Metastatic Breast Carcinoma in the Ovary (tissue), 3 donors: Measurements from ENCODE around the genes TCHH, LCE3C, LCE2C and SMCP.

DNA sequence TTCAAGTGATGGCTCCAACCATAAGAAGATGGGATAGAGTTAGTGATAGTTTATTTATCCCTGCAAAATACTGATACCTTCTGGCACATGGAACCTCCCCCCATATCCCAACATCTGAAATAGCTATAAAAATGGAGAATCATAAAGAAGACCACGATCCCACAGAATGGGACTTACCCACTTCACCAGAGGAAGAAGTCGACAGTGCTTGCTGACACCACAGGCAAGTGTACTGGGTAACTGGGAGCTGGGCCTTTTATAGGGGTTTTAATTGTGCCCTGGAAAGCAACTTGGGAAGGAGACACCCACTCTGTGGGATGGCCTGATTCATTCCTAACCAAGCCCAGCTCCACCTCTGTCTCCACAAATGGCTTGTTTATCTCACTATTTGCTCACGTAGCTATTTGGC lies at the start of gene TCHH:
TCHH (minus strand) TSS at position 231 of the 409 bp plus-strand sequence.
- PRO-cap, 3 experiments, result no peak in any of the 3 experiments

GRCh38 chr1:152599869-152600520 lies at the start of gene LCE3C:
Gene LCE3C (plus strand): TSS chr1:152600234.
- PRO-cap, 3 experiments, result no peak in any of the 3 experiments

DNA sequence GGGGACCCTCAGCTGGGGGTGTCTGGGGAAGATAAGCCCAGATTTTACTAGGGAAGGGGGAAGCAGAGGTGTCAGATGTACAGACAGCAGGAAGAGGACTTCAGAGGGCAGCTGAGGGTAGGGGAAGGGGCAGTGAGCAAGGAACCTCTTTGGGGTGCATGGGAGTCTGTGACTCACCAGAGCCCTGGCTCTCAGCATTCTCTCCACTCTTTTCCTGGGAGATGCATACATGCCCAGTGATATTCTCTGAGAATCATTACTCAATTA lies 416 bp upstream of the LCE3B start:
- PRO-cap, 3 experiments, result no peak in any of the 3 experiments

- PRO-cap, 3 experiments, result peak in 2 of 3 experiments; most common minus-strand start chr1:152619277 (in 2)
These were observed 3.8 kb downstream of the LCE3A start for GRCh38 chr1:152618981-152619548.

GRCh38 chr1:152674994-152675551 lies at the start of gene LCE2C:
Gene LCE2C (plus strand): TSS chr1:152675279.
- PRO-cap, 3 experiments, result no peak in any of the 3 experiments

DNA sequence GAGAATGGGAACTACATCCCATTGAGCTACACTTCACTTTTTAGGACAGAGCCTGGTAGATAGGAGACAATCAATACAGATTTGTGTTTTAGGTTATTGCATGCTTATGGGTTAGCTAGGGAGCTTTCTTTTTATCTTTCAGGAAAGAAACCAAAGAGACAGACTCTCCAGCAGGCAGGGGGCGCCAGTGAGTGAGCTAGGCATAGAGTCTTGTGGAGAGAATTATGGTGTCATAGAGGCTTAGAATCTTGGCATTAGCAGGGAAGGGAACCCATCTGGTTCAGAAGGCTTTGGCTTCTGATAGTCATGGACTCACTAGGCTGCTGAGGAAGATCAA lies at the start of gene SMCP:
SMCP (plus strand) TSS at position 283 of the 337 bp plus-strand sequence.
- PRO-cap, 3 experiments, result no peak in any of the 3 experiments

DNA sequence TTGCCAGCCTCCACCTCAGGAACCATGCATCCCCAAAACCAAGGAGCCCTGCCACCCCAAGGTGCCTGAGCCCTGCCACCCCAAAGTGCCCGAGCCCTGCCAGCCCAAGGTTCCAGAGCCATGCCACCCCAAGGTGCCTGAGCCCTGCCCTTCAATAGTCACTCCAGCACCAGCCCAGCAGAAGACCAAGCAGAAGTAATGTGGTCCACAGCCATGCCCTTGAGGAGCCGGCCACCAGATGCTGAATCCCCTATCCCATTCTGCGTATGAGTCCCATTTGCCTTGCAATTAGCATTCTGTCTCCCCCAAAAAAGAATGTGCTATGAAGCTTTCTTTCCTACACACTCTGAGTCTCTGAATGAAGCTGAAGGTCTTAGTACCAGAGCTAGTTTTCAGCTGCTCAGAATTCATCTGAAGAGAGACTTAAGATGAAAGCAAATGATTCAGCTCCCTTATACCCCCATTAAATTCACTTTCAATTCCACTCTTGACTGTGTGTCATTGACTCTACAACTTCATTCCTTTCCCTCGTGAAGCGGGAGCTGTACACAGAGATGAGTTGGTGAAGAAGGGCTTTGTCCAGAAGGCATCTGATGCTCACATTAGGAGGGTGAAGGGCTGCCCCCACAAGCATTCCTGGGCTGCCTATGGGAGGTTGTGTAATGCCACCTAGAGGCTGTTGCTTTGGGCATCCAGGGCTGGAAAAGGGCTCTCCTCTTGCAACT lies 1.6 kb downstream of the SPRR1B start:
- PRO-cap, 3 experiments, result no peak in any of the 3 experiments

DNA sequence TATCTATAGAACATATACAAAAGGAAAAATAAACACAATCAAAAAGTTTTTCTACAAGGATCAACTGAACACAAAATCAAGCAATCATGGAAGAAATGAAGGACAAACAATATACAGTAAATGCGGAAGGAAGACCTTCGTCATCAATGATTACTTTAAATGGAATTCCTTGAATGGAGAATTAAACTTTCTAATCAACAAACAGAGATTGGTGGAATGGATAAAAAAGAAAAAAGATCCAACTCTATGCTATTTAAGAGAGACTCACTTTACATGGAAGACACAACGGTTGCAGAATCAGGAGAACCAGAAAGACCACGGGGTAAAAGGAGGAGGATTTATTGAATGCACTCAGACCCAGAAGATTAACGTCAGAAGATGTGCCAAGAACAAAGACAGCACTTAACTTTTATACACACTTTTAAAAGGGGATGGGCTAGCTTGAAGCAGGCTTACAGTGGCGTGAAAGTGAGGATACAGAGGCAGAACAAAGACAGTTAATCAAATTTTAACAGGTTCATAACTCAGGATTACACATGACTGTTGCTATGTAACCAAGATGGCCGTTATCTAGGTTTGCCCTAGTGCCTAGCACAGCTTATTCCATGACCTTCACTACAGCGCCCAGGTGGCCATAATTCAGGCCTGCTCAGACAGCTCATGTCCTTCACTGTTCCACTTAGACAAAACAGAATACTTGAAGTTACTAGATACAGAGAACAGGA lies 5.9 kb upstream of the SPRR2F start:
- PRO-cap, 3 experiments, result no peak in any of the 3 experiments

DNA sequence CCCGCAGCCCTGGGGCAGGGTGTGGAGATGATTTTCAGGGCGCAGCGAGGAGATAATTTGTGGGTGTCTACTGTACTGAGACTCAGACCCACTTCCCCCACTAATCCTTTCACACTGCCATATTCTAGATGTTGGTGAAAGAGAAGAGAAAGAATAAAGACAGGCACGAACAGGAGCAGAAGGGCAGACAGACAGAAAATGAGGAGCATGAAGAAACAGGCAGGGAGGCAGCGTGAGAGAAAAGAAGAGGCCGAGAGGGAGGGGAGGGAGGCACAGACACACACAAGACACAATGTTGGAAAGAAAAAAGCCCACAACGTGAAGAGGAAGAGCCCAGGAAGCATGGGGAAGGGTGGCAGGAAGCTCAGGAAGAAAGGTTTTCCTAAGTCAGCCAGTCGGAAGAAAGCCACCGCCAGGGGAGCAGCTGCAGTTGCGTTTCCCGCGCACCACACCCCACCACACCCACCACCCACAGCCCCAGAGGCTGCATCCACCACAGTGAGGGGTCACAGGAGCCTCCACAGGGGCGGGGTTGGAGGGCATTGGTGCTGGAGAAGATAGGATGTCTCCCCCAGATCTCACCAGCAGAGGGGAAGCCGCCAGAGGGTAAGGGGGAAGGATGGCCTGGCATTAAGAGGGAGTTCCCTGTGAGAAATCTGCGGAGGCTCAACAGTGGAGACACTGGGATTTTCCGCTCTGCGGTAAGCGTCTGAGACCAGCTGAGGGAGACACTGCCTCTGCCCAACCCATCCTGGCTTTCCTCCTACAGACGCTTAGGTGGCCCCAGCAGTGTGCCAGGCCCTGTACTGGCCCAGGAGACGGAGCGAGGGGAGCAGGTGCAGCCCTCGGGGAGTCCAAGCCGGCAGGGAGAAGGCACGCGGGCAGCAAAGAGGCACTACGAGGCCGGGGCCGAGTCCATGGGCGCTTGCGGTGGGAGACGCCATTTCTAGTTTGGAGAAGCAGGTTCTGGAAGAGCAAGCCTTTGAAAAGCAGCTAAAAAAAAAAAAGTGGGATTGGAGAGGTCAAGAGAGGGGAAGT lies 20.0 kb downstream of the PGLYRP3 start:
- PRO-cap, 3 experiments, result no peak in any of the 3 experiments

GRCh38 chr1:153312519-153312826 lies 279 bp downstream of the PGLYRP3 start:
- PRO-cap, 3 experiments, result no peak in any of the 3 experiments

- PRO-cap, 3 experiments, result no peak in any of the 3 experiments
These were observed 13.9 kb downstream of the PGLYRP4 start for GRCh38 chr1:153334634-153335230.

DNA sequence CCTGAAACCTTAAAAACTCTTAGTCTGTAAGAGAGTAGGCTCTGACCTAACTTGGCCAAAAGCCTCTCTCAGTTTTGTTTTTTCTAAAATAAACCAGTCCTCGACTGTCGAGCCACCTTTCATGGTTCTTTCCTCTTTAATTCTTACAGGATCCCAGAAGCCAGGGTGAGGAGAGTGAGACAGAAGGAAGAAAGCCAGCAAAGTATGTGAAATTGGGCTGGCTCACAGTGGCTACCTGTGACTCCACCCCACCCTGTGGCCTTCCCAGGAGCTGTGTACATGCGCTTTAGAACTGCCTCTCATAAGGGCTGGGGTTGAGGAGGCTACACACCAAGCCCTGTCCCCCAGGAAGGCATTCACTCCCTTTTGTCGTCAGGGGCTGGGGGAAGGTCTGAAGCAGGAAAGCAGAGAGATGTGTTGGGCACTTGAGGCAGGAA lies 4.5 kb downstream of the PGLYRP4 start:
- PRO-cap, 3 experiments, result no peak in any of the 3 experiments

GRCh38 chr1:153356973-153357300 lies 717 bp upstream of the S100A9 start:
- PRO-cap, 3 experiments, result no peak in any of the 3 experiments

GRCh38 chr1:153488579-153488876 lies 28.1 kb upstream of the S100A7 start:
- PRO-cap, 3 experiments, result no peak in any of the 3 experiments

- PRO-cap, 3 experiments, result no peak in any of the 3 experiments
These were observed 33.2 kb upstream of the S100A7 start for GRCh38 chr1:153493630-153494151.

DNA sequence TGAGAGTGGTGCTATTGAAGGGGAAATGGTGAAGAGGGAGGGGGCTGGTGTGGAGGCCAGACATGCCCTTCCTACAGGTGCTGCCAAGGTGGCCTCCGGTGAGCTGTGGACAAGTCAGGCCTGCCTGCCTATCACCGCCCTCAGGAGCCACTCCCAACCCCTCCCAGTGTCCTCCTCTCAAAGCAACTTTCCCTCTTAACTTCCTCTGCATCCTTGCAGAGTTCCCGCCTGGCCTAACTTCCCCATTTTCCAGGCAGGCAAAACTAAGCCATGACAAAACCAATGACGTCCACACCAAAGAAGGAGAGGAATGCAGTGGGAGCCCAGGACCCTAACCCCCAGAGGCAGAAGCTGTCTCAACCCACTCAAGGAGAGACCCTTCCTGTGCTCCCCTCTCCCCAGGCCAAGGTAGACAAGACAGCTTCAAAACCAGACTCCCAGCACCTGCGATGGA lies 948 bp upstream of the S100A6 start:
- PRO-cap, 3 experiments, result no peak in any of the 3 experiments

DNA sequence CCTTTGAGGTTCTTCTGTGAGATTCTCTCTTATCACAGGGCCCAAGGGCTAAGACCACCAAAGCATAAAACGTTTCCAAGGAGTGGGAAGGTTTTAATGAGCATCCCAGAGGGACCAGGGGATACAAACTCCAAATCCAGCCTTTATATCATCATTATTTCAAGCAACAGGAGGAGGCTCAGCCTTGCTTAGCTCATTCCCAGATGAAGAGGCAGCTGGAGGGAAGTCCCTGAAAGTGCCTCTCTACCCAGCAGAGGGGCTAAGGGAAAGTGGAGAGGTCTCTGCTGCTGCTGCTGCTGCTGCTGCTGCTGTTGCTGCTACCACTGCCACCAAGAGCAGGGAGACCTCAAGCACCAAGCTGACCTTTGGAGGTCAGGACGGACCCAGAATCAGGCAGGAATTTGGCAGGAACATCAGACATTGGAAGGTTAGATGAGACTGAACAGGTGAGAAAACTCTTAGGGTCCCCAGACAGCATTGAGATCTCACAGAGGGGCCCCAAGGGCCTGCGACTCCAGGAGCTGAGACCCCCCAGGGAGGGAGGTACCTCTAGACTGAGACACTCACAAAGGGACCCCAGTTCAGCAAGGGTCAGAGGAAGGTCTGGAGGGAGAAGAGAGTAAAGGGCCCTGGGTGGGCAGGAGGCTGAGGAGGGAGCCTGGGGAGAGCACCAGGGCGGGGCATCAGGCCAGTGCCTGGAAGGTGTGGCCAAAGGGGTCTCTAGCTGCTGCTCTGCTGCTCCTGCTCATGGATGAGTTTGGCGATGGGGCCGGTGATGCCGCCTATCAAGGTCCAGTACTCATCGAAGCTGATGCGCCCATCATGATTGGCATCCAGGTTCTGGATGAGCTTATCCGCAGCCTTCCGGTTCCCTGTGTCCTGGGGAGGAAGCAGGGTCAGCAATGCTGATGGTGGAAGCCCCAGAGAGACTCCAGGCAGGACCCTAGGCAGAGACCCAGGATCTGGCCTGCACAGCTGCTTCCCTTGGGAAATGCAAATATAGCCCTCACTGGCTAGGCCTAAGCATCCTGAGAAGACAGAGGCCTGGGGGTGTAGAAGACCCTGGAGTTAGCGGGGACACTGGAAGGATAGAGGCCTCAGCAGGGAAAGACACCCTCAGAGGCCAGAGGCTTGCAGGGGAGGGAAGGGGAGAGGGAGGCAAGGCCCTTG lies 5.7 kb downstream of the S100A16 start:
- PRO-cap, 3 experiments, result no peak in any of the 3 experiments

DNA sequence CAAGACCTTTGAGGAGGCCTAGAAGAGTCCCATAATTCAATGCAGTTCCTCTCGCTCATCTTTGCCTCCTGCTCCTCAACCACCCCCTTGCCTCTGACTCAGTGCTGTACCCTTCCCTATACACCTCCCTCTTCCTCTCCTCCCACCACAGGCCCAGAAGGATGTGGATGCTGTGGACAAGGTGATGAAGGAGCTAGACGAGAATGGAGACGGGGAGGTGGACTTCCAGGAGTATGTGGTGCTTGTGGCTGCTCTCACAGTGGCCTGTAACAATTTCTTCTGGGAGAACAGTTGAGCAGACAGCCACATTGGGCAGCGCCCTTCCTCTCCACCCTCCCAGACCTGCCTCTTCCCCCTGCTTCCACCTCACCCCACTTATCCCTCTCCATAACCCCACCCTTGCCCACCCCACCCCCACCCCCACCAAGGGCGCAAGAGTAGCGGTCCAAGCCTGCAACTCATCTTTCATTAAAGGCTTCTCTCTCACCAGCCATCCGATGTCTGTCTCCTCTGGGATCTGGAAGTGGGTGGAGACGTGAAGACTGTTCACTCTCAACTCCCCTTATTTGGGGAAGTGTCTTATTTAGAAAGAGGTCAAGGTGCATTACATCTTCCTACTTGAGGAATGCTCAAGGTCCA lies 2.2 kb upstream of the CHTOP start:
- PRO-cap, 3 experiments, result no peak in any of the 3 experiments

GRCh38 chr1:153661010-153662005 lies 2.8 kb downstream of the SNAPIN start:
- PRO-cap, 3 experiments, result no peak in any of the 3 experiments

GRCh38 chr1:153728259-153729226 lies 693 bp downstream of the INTS3 start:
- PRO-cap, 3 experiments, result peak in 2 of 3 experiments; most common plus-strand start chr1:153728480 (in 1); most common minus-strand start chr1:153728899 (in 2)